Daoy (cell line): ENCODE measurements around a stretch of chr3.

GRCh38 chr3:186788136-186788577, 4.8 kb downstream of the EIF4A2 start:
- RAMPAGE, long total RNA = no peak

GRCh38 chr3:186940866-186941469, 10.6 kb downstream of the ST6GAL1 start:
- RAMPAGE, long total RNA = no peak

DNA sequence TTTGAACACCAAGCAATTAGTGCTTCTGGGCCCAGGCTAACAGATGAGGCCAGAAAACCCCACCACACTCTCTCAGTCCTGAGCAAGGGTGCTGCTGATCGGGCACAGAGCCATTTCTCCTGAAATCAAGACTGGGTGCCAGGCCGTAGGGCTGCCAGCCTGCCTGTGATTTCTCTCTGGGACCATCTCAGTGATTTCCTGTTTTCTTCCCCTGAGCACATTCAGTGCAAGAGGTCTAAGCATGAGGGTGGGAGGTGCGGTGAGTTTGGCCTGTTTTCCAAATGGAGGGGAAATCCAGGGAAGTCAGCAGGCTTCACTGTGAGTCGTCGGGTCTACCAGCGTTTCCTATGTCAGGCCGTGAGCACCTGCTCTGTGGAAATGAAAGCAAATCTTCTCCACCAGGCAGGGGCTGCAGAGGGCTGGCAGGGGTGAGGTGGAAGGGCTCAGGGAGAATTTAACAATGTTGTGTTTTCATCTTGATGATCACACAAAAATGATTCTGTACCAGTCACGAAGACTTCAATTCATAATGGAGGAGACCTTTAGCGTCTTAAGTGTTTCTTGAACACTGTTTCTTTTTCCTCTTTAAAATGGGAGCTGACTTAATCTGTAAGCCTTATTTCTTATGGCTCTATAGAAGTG, 82.4 kb downstream of the ST6GAL1 start:
- RAMPAGE, long total RNA = no peak

DNA sequence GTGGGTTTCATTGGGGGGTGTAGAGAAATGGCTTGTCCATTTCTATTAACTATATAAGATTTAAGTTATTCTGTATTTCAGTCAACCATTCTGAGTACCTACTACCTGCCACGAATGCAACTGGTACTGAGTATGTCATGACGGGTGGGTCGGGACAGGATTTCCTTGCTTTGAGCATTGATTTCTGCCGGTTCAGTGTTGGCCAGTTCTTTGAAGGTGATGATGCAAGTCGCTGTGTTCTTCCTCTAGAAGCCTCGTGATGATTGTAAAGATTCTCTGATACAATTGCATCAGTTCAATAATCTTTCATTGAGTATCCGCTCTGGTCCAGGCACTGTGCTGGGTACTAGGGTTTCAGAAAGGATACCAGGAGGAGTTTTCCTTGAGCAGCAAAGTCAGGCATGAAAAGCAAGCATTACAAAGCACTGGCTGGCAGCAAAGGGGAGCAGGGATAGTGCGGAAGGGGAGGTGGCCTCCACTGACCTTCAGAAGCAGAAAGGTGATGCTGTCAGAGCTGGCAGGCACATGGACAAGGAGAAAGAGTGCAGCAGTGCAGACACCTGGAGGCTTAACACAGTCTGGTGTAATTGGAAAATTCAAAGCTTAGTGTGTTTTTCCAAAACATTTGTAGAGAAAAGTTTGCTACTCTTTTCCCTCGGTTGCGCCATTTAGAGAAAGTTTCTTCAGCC, 100.1 kb downstream of the RPL39L start:
- RAMPAGE, long total RNA = no peak

GRCh38 chr3:187062403-187062644, 77.0 kb downstream of the RPL39L start:
- RAMPAGE, long total RNA = no peak

- RAMPAGE, long total RNA = no peak
Measured at GRCh38 chr3:187265488-187265874, 26.1 kb downstream of the MASP1 start.

- RAMPAGE, long total RNA = no peak
Measured at GRCh38 chr3:187289431-187289850, 2.1 kb downstream of the MASP1 start.

GRCh38 chr3:187293027-187294479, 2.0 kb upstream of the MASP1 start:
- RAMPAGE, long total RNA = no peak

GRCh38 chr3:187295381-187295769, 3.8 kb upstream of the MASP1 start:
- RAMPAGE, long total RNA = no peak

GRCh38 chr3:187738784-187739174, 6.5 kb downstream of the BCL6 start:
- RAMPAGE, long total RNA = no peak

- RAMPAGE, long total RNA = no peak
Measured at GRCh38 chr3:187795497-187796075, 50.3 kb upstream of the BCL6 start.

- RAMPAGE, long total RNA = no peak
Measured at GRCh38 chr3:187889585-187890126, 144.4 kb upstream of the BCL6 start.

DNA sequence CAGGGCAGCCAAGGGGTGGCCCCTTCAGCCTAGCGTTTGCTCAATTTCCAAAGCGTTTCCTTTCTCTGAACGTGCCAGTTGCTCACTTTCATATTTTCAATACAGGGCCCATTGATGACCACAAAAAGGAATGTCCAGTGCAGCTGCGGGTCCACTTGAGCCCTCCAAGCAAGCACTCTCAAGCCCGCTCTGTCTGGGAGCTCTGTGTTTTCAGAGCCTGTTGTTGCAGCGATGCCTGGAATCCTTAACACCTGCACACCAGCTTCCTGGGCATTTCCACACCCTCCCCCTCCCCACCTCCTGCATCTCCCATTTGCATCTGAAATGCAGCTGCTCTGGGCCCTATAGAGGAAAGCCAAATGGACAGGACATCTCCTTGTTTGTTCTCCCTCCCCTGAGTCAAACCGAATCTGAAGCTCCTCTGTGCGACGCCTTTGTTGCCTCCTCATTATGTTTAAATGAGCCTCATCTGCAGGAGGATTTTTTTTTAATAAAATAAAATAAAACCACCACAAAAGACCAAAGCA, 164.2 kb upstream of the LPP start:
- RAMPAGE, long total RNA = no peak

DNA sequence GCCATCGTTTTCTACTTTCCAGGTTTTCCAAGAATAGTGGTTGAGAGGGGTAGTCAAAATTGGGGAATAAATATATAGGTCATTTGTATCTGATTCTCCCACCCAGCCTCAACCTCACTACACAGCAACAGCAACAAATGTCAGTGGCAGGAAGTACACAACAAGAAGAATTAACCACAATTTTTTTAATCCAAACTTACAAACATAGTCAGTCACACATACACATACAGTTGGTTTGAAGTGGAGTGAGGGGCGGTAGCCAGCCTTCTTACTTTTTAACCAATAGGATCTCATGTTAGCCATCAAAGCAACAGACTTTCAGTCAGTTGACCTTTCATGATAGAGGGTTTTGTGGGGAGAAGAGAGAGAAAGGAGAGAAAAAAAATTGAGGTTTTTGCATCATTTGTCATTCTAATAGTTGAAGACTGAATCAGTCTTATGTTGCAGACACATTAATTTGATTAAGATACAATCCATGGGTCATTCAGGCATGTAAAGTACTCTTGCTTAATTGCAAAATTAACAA, 159.8 kb upstream of the LPP start:
- RAMPAGE, long total RNA = no peak

DNA sequence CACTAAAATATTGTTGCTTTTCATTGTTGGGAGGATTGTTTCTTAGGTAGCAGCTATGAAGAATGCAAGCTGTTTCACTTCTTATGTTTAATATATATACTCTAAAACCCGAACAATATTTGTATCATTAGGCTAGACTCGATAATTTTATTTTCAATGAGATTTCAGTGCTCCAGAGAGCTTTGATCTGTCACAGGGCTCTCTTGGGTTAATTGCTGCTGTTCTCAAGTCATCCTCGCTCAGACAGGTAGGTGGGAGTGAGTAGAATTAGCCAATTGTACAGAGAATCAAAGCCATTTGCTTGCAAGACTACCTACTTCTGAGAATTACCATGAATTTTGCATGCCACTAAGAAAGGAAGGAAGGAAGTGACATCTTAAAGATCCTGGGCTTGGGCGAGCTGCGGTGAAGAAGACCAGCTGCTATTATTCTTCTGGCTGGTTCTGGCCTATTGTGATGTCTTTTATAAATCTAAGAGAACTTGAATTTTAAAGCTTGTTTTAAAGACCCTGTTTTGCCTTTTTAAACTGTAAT, 154.2 kb upstream of the LPP start:
- RAMPAGE, long total RNA = no peak

- RAMPAGE, long total RNA = no peak
Measured at GRCh38 chr3:188036218-188036643, 117.7 kb upstream of the LPP start.

DNA sequence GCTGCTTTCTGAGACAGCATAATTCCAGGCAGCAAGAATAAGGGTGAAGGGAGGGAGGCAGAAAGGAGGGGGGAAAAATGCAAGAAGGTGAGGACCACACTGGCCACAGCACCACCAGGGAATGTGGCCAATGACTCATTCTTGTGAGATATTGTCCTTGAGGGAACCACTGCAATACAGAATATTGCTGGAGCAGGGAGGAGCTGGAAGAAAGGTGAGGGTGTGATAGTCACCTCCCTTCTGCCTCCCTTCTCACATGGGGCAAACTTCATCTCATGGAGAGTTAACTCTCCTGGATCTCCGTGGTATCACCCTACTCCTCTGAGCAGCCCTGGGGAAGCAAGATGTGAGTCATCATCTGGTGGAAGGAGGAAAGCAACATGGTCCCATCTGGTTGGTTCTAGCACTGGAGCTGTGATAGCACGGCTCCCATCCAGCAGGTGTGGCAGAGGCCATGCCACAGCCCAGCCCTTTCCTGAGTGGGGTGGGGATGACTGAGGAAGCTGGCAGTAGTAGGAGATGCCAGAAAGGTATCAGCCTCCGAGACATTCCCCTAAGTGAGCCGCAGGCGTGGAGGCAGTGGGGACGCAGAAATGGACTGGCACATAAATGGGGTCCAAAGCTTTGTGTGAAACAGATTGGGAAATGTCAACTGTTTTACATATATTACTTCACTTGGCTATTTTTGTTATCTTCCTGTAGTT, 115.9 kb upstream of the LPP start:
- RAMPAGE, long total RNA = no peak

DNA sequence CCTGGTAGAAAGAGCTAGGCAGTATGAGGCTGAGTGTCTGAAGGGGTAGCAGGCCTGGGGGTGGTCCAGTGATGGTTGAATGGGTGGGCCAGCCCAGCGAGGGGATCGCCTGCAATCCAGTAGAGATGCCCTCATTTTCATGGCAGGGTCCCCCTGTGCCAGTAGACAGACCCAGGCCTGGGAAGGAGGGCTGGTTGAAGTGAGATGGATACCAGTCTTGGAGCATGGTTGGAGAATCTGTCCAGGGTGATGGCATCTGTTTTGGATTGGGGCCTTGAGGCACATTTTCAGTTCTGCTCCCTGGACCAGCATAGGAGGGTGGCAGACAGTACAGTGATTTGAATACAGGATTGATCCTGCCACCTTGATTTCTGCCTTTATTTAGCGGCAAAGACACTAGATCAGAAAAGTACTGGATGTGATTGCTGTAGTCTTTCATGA, 23.2 kb downstream of the LPP start:
- RAMPAGE, long total RNA = no peak

DNA sequence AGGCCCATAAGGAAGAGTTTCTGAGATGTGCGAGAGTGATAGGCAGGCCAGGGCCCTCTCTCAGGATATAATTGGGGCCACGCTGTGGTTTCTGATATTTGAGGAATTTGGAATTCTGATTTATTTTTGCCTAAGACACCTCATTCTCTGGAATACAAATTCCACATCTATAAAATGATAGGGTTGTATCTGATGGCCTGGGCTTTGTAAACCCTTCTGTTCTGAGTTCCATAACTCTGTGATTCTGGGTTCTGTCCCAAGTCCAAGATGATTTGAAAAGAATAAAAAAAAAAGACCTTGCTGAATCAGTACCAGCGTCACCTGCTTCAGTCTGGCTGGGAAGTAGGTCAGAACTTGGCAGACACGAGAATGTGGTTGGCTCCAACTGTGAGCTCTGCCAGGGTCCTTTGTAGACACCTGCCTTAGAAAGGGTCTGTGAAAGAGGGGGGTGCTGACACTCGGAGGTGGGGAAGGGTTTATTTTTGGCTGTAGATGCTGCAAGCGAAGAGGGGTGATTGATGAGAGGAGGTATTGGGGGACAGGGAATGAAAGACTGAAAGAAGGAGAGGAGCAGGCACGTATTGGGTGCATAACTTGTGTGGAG, 35.5 kb downstream of the LPP start:
- RAMPAGE, long total RNA = no peak

- RAMPAGE, long total RNA = no peak
Measured at GRCh38 chr3:188198586-188199340, 44.8 kb downstream of the LPP start.